PFSK-1 (cell line): ENCODE measurements around the genes MTA3 and HAAO.

DNA sequence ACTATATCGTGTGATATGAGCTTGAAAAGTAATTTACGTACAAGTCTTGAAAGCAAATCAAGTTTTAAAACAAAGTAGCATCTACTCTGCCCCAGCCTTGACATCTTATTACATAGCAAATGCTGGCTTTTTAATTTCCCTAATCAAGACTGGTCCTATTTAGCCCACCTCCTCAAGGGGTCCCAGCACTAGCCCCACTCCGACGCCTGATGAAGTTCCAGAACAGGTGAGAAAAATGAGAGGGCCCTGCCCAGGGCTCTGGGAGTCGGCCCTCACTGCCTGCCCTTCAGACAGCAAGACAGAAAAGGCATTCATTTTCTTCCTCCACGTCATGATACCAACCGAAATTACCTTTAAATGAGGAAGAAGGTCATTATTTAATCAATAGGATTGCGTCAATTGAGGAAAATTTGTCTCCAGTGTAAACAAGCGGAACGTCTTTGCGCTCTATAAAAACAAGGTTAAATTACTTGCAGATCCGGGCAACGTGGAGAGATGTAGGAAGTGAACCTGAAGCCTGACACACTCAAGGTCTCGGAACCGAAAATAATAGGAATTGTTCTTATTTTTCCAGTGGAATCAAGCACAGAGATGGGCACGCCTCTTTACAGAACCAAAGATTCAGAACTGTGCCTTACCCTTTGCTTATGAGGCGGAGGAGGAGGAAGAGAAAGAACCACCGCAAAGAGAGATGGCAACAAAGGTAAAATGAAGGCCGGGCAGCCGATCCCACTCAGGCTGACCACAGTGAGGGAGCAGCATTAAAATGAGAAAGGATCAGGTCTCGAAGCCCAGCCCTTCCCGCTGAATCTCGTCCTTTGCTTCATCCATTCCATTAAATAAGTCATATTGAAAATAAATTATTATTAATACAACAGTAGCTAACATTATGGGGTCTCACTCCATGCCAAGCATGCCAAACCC is 170.5 kb upstream of the PKDCC start:
- RRBS: no CpG with 5 or more reads among the region's 23 CpGs

DNA sequence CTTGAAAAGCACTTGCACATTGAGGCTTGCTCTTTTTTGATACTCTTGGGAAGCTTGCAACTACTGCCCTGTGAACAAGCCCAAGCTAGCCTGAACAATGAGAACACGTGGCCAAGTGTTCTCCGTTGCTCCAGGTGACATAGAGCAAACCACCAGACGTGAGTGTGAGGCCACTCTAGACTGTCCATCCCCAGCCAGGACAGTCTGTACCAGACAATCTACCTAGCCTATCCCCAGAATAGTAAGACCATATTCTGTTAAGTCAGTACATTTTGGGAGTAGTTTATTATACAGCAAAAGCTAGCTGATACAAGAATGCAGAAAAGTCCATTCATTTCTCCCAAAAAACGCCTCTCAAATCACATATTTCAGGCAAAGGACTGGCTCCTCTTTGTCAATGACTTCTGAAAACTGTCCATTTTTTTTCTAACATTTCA is 142.1 kb upstream of the PKDCC start:
- RRBS: no CpG with 5 or more reads among the region's 4 CpGs

- RRBS: no CpG with 5 or more reads among the region's 13 CpGs
Measured at GRCh38 chr2:41947571-41948245, 100.1 kb upstream of the PKDCC start.

GRCh38 chr2:42050589-42051364 is 3.0 kb downstream of the PKDCC start:
- RRBS: no CpG with 5 or more reads among the region's 7 CpGs

DNA sequence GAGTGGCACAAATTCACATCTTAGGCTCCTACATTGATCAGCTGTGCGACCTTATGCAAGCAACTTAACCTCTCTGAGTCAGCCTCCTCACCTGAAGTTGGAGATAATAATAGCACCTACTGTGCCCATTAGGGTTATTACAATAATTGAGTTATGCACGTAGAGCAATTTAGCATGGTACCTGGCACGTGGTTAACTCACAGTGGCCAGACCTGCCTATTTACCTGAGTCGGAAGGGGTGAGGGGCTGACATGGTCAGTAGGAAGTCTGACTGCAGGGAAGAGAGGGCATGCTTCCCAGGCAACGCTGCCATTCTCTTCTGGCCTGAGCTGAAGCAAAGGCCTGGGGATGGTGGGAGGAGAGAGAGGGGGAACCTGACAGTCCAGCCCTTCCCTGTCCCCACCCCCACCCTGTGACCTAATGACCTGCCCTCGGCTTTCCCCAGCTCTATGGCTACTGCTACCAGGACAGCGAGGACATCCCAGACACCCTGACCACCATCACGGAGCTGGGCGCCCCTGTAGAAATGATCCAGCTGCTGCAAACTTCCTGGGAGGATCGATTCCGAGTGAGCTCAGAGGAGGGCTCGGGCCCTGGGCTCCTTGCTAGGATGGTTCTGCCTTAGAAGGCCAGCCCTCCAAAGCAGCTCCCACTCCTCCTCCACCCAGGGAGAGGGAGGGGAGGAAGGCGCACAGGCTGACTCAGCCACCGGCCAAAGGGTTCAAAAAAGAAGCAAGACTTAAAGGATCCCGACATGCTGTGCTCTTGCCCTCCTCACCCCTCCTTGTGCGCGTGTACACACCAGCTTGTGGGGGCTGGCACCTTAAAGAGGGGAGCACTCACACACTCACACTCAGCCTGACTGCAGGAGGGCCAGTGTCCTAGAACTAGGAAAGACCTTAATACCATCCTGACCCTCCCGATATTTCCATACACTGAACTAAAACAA is 5.2 kb downstream of the PKDCC start:
- RRBS: no CpG with 5 or more reads among the region's 18 CpGs

- RRBS: no CpG with 5 or more reads among the region's 10 CpGs
Measured at GRCh38 chr2:42054812-42055262, 7.0 kb downstream of the PKDCC start.

GRCh38 chr2:42100763-42101746 is 53.2 kb downstream of the PKDCC start:
- RRBS: 98% methylated on average over 13 of the region's 83 CpGs

- RRBS: no CpG with 5 or more reads among the region's 15 CpGs
Measured at GRCh38 chr2:42338189-42338628, 22.8 kb downstream of the COX7A2L start.

DNA sequence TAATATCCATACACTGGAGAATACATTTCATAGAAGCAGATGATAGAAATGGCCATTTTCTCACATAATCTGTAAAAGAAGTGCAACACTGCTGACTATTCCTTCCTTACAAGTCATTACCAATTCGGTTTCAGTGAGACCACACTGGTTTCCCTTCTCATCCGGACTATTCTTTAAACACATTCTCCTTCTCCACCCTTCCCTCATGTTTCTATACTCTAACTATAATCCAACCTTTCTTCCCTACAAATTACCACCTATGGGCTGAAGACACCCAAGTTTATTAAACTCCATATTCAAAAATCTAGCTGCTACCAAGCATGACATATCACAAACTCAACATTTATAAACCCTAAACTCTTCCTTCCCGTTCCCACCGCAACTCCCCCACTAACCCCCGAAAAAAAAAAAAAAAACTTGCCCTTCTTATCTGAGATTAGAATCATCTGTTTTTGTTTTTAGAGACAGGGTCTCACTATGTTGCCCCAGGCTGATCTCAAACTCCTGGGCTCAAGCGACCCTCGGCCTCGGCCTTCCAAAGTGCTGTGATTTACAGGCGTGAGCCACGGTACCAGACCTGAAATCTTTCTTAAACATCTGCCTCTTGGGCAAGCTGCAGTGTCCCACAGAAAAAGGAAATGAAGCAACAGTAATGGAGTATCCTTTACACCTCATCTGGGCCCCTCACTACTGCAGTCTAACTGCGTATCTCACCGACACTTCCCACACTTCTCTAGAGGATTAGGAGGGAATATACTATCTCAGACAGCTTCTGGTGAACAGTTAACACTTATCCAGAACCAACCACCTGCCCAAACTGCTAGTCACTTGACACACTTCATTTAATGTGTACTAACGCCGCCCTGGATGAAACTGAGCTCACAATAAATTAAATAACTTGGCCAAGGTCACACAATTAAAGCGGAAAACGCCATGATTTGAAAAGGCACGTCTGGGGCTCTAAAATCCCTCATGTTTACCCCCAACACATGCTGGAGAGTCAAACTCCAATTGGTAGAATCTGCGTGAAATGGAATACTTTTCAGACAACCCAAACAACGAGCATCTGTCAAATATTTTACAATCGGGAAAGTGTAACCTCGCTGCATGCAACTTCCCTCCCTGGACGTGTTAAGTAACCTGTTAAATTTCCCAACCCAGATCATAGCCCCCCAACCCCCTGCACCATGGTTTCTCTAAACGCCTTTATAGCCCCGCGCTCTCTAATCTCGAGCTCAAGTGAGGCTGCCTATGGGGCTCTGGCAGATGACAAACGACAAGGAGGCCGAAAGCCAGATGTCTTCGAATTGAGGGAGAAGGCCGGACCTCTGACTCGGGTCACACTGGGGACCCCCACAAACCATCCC is 1.1 kb downstream of the COX7A2L start:
- RRBS: 3% methylated on average over 2 of the region's 31 CpGs

DNA sequence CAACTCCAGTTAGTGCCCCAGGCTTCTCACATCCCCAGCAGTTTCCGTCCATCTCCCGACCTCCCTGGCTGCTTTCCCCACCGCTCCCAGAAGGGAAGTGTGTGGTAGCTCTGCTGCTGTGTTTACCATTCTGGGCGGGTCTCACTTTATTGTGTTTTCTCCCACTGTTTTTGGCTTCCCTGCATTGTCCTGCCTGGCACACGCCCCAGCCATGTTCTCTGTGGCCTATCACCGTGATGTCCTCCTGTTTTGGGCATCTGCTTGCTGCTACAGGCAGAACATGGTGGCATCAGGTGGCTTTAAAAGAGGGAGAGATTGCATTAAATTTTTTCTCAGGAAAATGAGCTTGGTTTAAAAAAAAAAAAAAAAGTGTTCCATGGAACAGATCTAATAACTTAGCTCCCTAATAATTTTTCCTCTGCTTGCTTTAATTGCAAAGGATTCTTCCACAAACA is 7.9 kb upstream of the COX7A2L start:
- RRBS: no CpG with 5 or more reads among the region's 6 CpGs

- RRBS: under 1% methylated on average over 6 of the region's 68 CpGs
Measured at GRCh38 chr2:42568310-42569093, at the start of gene MTA3. TSS of gene MTA3 (plus strand) at chr2:42568632.

DNA sequence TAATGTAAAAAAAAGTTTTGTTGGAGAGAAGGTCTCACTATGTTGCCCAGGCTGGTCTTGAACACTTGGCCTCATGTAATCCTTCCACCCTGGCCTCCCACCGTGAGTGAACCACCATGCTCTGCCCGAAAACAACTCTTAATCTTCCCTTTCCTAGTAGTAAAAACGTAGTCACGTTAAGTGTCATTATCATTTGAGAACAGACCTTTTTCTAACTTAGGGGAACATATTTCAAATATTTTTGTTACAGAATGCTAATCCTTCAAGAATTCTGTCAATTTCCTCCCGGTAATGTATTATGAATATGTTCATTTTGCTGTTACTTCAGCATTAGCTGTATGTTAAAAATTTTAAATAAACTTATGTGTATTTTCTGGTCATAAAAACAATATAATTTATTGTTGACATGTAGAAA is 49.7 kb downstream of the MTA3 start:
- RRBS: no CpG with 5 or more reads among the region's 5 CpGs

- RRBS: 95% methylated on average over 19 of the region's 84 CpGs
Measured at GRCh38 chr2:42791919-42793234, at the start of gene HAAO. TSS of gene HAAO (minus strand) at chr2:42792583.

DNA sequence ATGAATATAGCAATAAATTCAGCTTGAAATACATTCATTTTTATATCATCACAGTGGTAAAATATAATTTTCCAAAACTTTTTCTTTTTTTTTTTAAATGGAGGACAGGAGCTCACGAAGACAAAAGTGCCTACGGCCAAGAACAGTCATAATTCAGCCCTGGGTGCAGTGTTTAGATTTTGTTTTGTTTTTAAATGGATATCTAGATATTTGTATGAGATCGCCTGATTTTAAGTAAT is 17.1 kb upstream of the HAAO start:
- RRBS: no CpG with 5 or more reads among the region's 3 CpGs

GRCh38 chr2:42968146-42968411 is 175.7 kb upstream of the HAAO start:
- RRBS: no CpG with 5 or more reads among the region's 12 CpGs

DNA sequence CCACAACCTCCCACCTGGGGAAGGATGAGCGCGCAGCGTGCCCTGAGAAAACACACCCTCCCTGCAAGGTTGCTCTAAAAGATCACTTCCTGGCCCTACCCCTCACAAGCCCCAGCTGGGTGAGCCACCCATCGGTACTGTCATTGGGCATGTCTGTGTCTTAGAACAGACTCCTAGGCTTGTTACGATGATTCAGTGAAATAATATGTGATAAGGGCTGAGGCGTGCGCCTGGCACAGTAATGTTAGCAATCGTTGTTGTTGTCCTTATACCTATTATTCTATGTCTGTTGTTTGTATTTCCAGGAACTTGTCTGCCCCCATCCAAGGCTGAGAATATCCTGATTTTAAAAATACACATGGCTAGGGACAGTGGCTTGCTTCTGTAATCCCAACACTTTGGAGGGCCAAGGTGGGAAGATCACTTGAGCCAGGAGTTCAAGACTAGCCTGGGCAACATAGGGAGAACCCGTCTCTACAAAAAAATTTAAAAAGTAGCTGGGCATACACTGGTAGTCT is 175.0 kb downstream of the ZFP36L2 start:
- RRBS: no CpG with 5 or more reads among the region's 9 CpGs

- RRBS: no CpG with 5 or more reads among the region's 6 CpGs
Measured at GRCh38 chr2:43074877-43075693, 151.3 kb downstream of the ZFP36L2 start.

DNA sequence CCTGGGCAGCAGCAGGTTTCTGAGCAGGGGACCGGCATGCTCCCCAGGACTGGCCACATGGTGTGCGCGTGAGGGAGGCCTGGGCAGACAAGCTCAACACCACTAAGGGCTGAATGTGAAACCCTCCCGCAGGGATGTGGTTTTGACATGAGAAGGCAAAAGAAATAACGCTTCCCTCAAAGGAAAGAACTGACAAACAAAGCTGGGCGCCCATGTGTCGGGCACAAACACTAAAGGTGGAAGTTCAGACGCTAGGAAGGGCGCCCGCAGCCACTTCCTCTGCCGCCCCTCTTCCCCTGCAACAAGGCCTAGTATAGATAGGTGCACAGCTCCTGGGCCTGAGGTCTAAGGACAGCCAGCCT is 92.4 kb downstream of the ZFP36L2 start:
- RRBS: no CpG with 5 or more reads among the region's 11 CpGs

DNA sequence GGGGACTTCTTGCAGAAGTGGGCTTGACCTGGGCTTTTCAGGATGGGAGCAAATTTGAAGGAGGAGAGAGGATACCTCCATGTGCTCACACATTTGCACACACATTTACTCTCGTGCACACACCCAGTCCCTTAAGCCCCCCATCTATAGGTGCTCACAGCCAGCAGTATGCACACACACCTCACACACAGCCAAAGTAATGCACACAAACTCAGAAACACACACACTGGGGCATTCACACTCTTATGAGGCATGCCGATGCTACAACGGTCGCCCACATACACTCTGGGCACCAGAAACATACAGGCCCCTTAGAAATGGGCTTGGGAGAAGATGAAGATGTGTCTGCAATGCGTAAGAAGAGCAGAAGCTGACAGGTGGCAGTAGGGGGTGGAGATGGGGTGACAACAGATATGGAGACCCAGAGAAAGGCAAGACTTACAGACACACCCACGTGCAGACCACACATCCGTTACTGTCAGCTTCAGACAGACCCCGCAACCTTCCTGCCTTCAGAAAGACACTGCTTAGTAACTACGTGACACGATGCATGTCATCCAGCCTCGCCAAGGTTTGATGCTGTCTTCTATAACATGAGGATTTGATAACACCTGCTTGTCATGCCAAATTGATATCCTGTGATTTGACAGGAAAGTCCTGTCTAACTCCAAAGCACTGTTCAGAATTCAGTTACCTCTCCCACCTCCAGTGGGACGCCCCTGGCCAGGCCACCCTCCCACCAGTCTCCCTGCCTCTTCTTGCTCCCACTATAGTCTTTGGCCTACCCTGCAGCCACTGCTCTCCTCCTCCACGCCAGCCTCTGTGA is 89.5 kb downstream of the ZFP36L2 start:
- RRBS: no CpG with 5 or more reads among the region's 13 CpGs

DNA sequence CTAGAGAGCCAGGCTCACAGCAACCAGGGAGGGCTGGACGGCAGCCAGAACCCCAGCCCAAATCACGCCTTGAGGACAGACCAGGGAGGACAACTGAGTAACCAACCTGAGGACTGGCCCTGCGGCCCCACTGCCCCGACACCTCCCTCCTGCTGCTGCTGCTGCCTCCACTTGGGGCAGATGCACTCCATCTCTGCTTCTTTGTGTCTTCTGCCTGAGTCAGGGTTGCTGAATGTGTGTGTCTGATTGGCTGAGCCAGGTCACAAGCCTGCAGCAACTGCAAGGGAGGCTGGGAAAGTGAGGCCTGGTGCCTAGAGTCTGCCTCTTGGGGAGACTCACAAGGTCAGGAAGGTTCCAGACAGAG is 83.5 kb downstream of the ZFP36L2 start:
- RRBS: no CpG with 5 or more reads among the region's 4 CpGs